Choroid plexus epithelial cell (primary cell): Measurements from ENCODE around the genes DENND2D and PIFO.

- RRBS, result no CpG with 5 or more reads among the region's 4 CpGs
Measured at GRCh38 chr1:110960733-110961280, 2.9 kb downstream of the LRIF1 start.

DNA sequence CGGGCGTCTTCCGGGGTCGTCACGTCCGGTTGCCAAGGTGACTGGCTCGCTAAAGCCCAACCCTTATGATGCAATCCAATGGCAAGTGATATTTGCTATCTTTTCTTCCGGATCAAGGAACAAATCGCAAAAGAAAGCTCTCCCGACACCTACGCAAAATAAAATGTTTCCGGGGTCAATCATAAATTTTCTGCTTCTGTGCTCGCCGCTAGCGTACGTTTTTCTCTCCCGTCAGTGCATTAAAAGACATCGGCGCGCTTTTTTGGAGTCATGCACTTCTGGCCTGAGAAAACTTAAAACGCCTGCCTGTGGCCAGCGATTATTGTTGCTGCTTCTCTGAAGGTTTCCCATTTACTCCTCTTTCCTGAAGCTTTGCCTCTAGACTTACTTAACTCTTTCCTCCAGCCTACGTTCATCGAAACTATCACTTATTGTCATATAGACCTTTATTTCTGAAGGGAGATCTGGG, 441 bp upstream of the LRIF1 start:
- RRBS, result 3% methylated on average over 7 of the region's 24 CpGs

GRCh38 chr1:111198745-111199642, 1.5 kb downstream of the DENND2D start:
- RRBS, result no CpG with 5 or more reads among the region's 6 CpGs

GRCh38 chr1:111200464-111201039, at the start of gene DENND2D:
DENND2D (minus strand) TSS chr1:111200646.
- RRBS, result no CpG with 5 or more reads among the region's 10 CpGs

- RRBS, result 4% methylated on average over 6 of the region's 54 CpGs
Measured at GRCh38 chr1:111345837-111346953, at the start of gene PIFO. PIFO (plus strand) TSS chr1:111346622.

DNA sequence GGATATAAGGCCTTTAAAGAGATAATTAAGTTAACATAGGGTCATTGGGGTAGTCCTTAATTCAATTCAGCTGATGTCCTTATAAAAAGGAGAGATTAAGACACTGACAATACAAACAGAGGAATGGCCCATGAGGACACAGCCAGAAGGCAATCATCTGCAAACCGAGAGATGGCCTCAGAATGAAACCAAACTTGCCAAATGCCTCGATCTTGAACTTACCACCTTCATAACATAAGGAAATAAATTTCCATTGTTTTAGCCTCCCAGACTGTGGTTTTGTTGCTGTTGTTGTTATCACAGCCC, 14.2 kb downstream of the ADORA3 start:
- RRBS, result no CpG with 5 or more reads among the region's 2 CpGs

- RRBS, result no CpG with 5 or more reads among the region's 5 CpGs
Measured at GRCh38 chr1:111510118-111510524, 6.7 kb upstream of the ADORA3 start.

DNA sequence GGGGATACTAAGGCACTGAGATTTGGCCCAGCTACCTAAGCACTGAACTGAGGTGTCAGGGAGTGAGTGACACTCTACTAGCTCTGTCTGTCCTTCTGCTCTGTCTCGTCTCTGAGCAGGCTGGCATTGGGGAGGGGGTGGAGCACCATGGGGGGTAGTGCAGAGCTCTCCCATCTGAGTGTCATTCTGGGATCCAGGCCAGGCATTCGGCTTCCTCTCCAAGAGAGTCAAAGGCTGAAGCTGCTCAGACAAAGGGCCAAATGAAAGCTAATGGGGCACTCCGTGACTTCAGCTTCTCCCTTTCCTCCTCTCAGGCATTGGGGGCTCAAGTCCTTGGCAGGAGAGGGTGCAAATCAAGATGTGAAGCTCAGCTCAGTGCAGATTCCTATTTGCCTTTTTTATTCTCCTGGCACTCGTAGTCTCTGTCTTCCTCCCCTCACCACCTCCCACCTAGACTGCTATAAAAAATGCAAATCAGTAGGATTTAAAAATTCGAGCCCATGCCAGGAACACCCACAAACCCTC, 2.2 kb downstream of the INKA2 start:
- RRBS, result no CpG with 5 or more reads among the region's 5 CpGs

GRCh38 chr1:111737582-111738167, 1.5 kb downstream of the INKA2 start:
- RRBS, result no CpG with 5 or more reads among the region's 6 CpGs

- RRBS, result no CpG with 5 or more reads among the region's 6 CpGs
Measured at GRCh38 chr1:111851330-111851911, 95.7 kb downstream of the DDX20 start.

- RRBS, result no CpG with 5 or more reads among the region's 2 CpGs
Measured at GRCh38 chr1:111948553-111948960, 40.9 kb downstream of the KCND3 start.

GRCh38 chr1:111990443-111991350, 1.2 kb upstream of the KCND3 start:
- RRBS, result 3% methylated on average over 23 of the region's 60 CpGs

DNA sequence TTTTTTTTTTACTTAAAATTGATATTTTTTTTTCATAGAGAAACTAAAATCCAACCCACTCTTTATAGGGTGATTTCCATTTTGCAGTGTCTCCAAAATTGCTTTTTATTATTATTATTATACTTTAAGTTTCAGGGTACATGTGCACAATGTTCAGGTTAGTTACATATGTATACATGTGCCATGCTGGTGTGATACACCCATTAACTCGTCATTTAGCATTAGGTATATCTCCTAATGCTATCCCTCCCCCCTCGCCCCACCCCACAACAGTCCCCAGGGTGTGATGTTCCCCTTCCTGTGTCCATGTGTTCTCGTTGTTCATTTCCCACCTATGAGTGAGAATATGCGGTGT, 197.0 kb upstream of the CTTNBP2NL start:
- RRBS, result no CpG with 5 or more reads among the region's 4 CpGs

DNA sequence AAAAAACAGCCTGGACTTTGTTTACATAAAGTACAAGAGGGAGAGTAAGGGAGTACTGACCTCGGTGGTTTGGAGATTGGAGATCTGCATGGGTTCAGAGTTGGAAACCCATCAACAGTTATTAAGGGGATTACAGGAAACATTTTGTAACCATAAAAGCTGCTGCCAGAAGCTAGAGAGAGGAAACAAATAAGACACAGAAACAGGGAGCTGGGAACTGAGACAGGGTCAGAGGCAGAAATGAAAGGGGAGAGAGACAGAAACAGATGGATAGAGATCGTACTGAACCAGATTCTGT, 131.4 kb upstream of the CTTNBP2NL start:
- RRBS, result no CpG with 5 or more reads among the region's 2 CpGs

DNA sequence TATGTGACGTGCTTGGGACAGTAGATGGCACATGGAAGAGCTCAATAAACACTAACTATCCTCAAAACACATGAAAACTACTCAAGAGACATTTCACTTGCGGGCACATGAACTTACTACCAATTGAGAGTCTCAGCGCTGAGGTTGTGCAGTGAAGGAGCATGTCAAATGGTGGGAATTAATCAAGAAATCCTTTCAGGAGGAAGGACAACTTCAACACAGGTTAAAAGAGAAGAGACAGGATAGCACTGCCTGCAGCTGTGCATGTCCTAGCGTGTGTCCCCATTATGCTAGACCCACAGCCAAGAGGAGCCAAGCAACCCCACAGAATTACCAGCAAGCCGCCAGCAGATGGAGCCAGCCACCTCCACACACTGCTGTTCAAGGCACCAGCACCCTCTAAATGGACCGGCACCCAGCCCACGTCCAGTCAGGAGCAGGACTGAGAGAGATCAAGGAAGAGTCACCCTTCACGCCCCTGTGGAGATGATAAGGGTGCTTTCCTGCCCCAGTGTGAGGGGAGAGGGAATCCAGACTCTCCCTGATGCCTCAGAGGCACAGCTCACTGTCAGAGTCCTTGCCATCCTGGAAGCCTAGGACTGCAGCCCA, 37.3 kb upstream of the CTTNBP2NL start:
- RRBS, result no CpG with 5 or more reads among the region's 8 CpGs

- RRBS, result no CpG with 5 or more reads among the region's 1 CpG
Measured at GRCh38 chr1:112431578-112432093, 35.6 kb downstream of the CTTNBP2NL start.

DNA sequence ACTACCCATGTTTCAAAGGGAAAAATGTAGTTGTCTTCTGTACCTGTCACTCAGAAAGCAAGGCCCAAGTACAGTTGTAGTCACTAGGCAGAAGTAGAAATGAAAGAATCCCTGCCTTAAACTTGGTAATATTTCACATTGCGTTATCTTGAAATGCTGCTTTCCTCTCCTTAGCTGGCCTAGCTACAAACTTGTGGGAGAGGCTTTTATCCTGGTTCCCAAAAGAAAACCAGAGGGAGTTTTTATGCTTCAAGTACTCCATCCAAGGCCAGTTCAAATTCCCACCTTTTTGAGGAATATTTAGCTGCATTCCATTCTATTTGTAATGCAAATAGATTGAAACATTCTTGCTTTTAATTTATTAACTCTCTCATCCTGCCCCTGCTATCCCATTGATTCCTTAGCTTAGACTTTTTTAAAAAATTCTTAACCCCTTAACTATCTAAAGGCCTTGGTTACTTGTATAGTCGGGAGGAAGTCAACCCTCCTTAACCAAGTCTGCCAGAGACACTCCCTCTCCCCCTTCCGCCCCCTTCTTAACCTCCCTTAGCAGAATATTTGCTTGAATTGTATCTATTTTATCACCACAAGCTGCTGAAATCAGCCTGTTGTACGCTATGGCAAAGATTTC, 2.5 kb upstream of the MOV10 start:
- RRBS, result no CpG with 5 or more reads among the region's 4 CpGs

DNA sequence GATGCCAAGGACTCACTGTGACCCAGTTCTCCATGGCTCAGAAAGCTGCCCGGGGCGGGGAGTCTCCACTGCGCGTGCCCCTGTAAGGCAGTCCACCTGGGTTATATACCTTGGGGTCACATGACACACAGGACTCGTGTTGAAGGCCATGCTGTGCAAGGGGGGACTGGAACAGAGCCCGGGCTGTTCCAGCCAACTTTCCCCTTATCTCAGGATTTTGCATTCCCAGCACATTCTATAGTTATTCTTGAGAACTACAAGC, 75.4 kb downstream of the TAFA3 start:
- RRBS, result no CpG with 5 or more reads among the region's 6 CpGs

GRCh38 chr1:112841891-112842317, 114.1 kb downstream of the SLC16A1 start:
- RRBS, result no CpG with 5 or more reads among the region's 8 CpGs